ENCODE measurements around the genes ENSG00000170846 and SH3TC1.

DNA sequence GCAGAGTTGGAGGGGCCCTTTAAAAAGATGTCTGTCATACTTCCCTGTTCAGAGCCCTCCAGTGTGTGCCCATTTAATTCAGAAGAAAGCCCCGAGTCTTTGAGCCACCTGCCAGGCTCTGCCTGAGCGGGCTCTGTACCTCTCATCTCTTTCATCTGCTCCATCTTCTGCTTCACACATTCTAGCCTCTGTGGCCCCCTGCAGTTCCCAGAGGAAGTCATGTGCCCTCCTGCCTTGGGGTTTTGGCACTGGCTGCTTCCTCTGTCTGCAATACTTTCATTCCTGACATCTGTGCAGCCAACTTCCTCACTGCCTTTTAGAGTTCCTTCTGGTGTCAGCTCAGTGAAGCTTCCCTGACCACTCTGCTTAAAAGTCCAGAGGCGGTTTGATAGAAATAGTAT lies 6.2 kb upstream of the STK32B start:
- PRO-cap, 2 experiments = no peak in any of the 2 experiments

- PRO-cap, 2 experiments = no peak in any of the 2 experiments
Measured at GRCh38 chr4:5444471-5444864, 263.9 kb downstream of the EVC2 start.

DNA sequence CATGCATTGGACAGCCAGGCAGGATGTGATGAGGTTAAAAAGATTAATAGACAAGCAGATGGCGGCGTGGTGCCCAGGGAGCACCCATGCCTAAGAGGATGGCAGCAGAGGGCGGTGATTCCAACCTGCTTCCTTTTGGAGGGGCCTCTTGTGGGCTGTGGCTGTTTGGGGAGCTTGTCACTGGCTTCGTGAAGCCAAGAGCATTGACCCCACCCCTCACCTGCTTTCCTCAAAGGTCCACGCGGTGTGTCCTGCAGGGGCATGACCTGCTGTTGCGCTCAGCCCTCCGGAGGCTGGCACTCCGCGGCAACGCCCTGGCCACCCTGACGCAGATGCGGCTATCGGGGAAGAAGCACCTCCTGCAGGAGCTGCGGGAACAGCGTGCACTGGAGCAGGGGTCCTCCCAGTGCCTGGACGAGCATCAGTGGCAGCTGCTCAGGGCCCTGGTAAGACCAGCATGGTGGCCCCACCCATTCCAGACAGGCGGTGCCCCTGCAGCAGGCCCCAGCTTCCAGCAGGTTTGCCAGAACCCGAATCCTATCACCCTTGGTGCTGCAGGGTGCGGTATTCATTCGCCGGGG lies 85.9 kb downstream of the EVC start:
- PRO-cap, 2 experiments = no peak in any of the 2 experiments

DNA sequence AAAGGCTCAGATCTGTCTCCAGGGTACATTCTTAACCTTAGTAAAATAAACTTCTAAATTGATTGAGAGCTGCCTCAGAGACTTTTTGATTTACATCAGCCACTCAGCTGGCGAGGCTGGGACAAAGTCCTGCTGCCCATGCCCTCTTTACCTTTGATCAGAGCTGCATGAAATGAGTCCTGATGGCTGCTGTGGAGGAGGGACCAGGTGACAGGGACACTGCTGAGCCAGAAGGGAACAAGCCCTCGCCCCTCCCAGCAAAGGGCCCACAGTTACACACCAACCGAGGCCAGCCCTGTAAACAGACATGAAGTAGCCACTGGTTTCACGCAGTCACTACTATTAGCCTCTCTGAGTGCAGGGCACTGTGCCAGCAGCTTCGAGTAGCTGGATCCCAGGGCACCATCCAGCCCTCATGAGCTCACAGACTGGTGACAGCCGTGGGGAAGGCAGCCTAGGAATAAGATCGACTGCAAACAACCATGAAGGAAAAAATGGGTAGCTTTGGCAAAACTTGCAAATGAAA lies 128.0 kb downstream of the JAKMIP1 start:
- PRO-cap, 2 experiments = no peak in any of the 2 experiments

DNA sequence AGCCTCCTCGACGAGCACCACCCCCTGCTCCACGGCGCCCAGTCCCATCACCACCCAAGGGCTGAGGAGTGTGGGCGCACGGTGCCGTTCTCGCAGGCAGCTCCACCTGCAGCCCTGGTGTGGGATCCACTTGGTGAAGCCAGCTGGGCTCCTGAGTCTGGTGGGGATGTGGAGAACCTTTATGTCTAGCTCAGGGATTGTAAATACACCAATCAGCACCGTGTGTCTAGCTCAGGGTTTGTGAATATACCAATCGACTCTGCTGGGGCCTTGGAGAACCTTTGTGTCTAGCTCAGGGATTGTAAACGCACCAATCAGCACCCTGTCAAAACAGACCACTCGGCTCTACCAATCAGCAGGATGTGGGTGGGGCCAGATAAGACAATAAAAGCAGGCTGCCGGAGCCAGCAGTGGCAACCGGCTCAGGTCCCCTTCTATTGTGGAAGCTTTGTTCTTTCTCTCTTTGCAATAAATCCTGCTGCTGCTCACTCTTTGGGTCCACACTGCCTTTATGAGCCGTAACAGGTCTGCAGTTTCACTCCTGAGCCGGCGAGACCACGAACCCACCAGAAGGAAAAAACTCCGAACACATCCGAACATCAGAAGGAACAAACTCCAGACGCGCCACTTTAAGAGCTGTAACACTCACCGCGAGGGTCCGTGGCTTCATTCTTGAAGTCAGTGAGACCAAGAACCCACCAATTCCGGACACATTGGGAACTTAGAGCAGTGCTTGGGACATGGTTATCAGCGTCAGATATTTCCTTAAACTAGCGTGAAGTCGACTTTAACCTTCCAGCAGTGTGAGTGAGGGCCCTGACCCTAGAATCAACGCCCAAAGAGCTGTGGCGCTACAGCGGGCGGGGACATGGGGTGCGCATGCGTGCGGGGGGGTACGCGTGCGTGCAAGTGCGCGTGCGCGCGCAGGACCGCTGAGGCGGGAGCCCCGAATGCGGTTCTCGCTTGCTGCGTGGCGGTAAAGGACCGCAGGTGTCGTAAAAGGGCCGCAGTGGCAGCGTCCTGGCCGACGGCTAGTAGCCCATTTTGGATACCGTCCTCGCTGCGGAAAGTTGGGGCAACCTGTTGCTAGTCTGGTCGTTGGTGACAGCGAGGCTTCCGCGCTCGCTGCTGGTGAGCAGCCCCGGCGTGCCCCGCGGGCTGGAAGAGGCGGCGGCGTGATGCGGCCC lies at the start of gene ENSG00000170846:
Gene ENSG00000170846 (plus strand): TSS at position 1,041 of the 1,187 bp plus-strand sequence.
- PRO-cap, 2 experiments = peak in 2 of 2 experiments; most common plus-strand start position 413 of the sequence (in 2); most common minus-strand start position 809 of the sequence (in 2)

- PRO-cap, 2 experiments = peak in 2 of 2 experiments; most common plus-strand start chr4:6696717 (in 2); most common minus-strand start chr4:6696366 (in 1)
Measured at GRCh38 chr4:6696262-6697110, 2.8 kb downstream of the S100P start.

- PRO-cap, 2 experiments = no peak in any of the 2 experiments
Measured at GRCh38 chr4:6726836-6727855, 11.2 kb downstream of the BLOC1S4 start.

DNA sequence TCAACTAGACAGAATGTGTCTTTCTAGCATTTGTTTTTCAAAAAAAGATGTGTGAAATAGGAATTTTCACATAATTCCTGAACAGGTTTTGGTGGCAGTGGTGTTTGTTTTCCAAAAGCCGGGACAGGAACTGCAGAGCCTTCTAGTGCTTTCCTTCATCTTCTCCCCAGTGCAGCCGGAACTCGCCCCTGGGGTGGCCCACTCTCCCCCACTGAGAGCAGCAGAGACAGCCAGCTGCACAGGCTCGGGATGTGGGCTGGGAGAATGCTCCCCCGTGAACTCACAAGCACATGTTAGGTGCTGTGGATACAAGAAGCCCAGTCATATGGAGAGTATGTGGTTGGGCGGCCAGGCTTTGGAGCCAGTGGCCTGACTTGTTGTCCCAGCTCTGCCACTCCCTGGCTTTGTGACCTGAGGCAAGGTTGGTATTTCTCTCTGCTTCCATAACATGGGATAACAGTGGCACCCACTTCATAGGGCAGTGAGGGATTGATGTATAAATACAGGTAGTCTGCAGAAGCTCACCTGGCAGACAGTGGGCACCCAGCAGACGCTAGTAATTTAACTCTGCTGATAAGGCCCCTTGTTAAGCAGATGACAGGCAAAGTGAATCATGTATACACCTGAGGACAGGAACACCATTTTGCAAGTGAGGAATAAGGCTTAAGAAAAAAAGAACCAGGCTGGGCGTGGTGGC lies 9.4 kb upstream of the KIAA0232 start:
- PRO-cap, 2 experiments = no peak in any of the 2 experiments

DNA sequence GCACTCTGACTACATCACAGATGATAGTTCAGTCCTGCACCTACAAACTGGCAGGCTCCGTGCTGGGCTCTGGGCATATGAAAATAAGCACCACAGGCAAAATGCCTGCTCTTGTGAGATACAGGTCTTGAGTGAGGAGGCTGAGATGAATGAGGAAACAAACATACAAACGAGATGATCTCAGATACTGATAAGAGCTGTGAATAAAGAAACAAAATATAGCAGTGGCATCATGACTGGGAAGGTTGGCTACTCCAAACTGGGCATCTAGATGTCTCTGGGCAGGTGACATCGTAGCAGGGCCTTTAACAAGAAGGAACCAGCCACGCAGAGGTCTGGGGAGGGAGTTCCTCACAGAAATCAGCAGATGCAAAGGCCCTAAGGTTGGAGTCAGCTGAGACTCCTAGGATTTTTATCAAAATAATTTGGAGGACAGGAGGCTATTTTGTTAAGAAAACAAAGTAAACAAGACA lies 2.3 kb upstream of the KIAA0232 start:
- PRO-cap, 2 experiments = no peak in any of the 2 experiments

DNA sequence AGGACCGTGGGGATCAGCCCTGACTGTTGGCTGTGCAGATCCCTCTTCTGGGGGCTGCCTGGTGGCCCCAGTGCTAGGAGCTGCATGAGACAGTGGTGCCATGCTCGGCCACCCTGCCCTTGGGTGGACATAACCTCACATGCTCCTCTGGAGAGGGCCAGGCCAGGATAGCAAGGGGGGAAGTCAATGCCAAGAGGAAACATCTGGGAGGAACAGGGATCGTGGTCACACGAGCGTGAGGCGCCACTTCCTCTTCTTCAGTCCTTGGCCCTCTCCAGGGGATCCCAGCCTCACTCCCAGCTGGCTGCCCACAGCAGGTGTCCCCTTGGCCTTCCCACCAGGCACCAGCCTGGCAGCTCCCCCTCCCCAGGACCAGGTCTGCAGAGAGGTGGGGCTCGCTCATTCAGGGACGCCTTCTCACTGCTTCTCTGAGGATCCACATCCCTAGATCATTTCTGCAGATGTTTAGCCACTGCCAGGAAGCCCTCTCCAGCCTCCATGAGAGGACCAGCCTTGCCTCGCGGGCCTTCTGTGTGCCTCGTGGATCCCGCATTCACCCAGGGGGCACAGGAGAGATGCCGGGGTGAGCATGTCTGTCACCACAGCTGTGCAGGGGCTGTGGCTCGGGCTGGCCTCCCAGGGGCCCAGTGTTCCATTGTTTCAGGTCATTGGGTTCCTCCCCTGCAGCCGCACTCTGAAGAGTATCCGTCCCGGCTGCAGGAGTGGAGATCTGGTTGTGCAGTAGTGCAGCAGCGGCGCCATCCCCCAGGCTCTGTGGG lies 28.8 kb downstream of the TBC1D14 start:
- PRO-cap, 2 experiments = no peak in any of the 2 experiments

DNA sequence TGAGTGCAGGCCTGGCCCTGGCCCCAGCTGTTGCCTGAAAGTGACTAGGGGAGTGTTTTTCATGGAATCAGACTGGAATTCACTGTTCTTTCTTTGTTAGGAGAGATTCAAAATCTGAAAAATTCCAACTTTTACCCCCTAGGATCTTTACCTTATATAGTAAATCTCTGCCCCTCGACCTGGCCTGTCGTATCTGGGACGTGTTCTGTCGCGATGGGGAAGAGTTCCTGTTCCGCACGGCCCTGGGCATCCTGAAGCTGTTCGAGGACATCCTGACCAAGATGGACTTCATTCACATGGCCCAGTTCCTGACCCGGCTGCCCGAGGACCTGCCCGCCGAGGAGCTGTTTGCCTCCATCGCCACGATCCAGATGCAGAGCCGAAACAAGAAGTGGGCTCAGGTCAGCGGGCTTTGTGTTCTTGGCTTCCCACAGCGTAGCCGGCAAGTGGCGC lies 17.9 kb downstream of the CCDC96 start:
- PRO-cap, 2 experiments = no peak in any of the 2 experiments

GRCh38 chr4:7653657-7654333 lies 219.1 kb upstream of the PSAPL1 start:
- PRO-cap, 2 experiments = no peak in any of the 2 experiments

- PRO-cap, 2 experiments = no peak in any of the 2 experiments
Measured at GRCh38 chr4:7774539-7775250, 165.0 kb downstream of the AFAP1 start.

- PRO-cap, 2 experiments = no peak in any of the 2 experiments
Measured at GRCh38 chr4:7978331-7978903, 38.8 kb upstream of the AFAP1 start.

- PRO-cap, 2 experiments = no peak in any of the 2 experiments
Measured at GRCh38 chr4:8123062-8124062, 35.3 kb downstream of the ABLIM2 start.

GRCh38 chr4:8198723-8199700 lies at the start of gene SH3TC1:
Gene SH3TC1 (plus strand): TSS chr4:8199290.
- PRO-cap, 2 experiments = peak in 1 of 2 experiments; most common plus-strand start chr4:8199205 (in 1); most common minus-strand start chr4:8199191 (in 1)

GRCh38 chr4:8272954-8273393 lies 3.4 kb downstream of the HTRA3 start:
- PRO-cap, 2 experiments = no peak in any of the 2 experiments

- PRO-cap, 2 experiments = no peak in any of the 2 experiments
Measured at GRCh38 chr4:8291328-8291794, 21.8 kb downstream of the HTRA3 start.

DNA sequence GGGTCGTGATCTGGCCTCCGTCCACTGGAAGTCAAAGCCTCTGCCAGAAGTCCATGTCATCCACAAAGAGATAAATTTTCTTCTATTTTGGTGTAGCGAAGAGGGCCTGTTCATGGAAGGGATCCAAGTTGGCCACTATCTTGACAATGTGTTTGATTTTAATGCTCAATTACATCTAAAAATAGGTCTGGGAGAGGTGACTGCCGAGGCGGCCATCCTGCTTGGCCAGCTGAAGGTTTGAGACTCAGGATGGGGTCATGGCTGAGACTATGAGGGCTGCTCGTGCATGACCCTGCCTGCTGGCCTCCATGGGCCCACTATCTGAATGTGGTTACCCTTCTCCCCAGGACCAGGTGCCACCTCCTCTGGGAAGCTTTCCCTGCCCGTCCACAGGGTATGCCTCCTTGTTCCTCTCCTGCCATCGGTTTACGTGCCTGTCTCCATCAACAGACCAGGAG lies 50.4 kb downstream of the HTRA3 start:
- PRO-cap, 2 experiments = no peak in any of the 2 experiments

DNA sequence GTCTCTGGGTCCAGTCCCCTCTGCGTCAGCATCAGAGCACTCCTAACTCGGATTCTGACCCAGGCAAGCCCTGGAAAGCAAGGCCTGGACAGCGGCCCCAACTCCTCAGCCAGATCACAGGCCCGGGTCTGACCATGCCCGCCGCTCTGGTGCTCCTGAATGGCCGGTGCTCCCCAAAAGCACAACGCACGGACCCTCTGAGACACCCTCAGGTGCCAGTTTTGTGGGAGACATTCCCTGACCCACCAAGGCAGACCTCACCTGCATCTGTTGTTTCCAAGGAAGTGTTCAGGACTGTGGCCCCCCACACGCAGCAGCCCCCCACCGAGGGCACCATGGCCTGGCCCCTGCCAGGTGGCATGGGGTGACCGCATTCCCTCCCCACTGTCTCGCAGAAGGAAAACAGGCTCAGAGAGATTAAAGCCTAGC lies 55.8 kb downstream of the ACOX3 start:
- PRO-cap, 2 experiments = no peak in any of the 2 experiments